AG09309 (cell line): ENCODE results near the genes SP5 and ITGA6.

GRCh38 chr2:169768593-169769202 is 30.0 kb upstream of the SSB start:
- RRBS, result 26% methylated on average over 11 of the region's 43 CpGs

DNA sequence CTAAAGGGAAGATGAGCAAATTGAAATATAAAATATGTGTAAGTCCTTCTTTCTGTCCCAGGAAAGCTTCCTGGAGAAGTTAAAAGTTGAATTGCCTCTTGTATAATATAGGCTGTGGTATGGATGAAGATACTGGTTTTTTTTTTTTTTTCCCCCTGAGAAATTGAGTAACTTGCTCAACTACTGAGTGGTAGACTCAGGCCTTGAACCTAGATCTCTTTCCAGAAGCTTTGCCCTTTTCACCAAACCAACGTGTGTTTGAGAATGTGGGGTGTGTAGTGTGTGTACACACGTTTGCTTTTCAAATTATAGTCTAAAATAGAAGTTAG is 165.4 kb upstream of the MYO3B start:
- RRBS, result no CpG with 5 or more reads among the region's 2 CpGs

DNA sequence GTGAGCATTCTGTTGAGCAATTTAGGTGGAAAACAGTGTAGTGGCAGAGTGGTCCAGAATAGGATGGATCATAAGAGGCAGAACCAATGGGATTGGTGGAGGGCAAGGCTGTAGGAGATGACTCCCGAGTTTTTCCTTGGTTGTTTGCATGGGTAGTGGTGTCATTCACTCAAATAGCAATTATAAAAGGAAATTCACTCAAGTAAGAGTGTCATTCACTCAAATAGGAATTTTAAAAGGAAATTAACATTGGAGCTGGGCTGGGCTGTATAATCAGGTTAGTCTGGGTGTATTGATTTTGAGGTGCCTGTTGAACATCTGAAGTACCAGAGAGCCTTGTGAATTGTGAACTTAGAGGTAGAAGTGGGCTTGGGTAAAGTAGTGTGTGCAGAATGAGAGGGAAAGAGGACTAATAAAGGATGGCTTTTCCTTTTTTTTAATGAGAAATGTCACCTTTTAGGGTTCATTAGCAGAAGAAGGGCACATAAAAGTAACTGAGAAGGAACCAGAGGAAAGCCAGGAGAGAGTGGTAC is 152.2 kb upstream of the MYO3B start:
- RRBS, result no CpG with 5 or more reads among the region's 1 CpG

DNA sequence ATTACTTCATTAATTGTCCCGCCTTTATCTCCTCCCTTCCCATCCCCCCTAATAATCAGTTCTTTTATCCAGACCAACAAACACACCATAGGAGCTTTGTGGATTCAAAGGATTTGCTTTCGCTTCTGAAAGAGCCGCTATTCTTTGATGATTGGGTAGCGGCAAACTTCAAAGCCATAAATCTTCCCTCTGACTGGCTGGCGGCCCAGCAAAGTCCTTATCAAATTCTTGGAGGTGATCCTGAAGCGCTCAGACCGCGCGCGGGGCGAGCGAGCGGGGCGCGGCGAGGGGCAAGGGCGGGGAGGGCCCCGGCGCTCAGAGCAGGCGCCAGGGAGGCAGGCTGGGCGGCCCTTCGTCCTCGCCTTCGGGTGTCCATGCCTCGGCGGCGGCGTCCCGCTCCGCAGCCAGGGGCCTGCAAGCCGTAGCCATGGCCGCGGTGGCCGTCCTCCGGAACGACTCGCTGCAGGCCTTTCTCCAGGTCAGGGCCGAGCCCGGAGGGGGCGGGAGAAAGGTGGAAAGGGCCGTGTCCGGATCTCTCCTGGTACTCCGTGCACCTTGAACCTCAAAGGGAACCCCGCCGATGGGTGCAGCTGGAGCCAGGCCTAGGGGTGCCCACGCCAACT is at the start of gene SP5:
Gene SP5, plus strand, starts transcription at position 252 of the 623 bp plus-strand sequence.
- RRBS, result 10% methylated on average over 10 of the region's 46 CpGs

DNA sequence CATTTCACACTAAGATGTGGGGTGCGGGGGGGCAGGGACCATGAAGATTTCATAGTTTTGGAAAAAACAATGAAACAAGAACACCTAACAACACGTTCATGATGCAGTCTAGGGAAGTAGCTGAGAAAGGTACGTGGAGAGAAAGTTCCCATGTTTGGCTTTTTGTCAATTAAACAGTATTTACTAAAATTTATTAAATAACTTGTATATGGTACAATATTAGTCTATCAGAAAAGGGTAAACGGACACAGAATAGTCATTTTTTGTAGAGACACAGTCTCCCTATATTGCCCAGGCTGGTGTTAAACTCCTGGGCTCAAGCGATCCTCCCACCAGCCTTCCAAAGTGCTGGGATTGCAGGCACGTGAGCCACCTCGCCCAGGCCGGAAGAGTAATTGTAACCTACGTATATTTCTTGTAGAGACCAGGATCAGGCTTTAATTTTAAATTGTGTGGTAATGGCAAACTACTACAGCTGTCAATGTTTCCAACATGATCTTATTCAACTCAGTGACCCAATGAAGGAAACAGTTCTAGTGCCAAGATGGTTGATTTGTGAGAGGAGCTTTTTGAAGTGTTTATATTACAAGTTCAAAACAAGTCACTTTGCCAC is 55.6 kb downstream of the GORASP2 start:
- RRBS, result no CpG with 5 or more reads among the region's 9 CpGs

- RRBS, result no CpG with 5 or more reads among the region's 2 CpGs
These were observed 116.1 kb downstream of the METTL8 start for GRCh38 chr2:171317676-171318071.

DNA sequence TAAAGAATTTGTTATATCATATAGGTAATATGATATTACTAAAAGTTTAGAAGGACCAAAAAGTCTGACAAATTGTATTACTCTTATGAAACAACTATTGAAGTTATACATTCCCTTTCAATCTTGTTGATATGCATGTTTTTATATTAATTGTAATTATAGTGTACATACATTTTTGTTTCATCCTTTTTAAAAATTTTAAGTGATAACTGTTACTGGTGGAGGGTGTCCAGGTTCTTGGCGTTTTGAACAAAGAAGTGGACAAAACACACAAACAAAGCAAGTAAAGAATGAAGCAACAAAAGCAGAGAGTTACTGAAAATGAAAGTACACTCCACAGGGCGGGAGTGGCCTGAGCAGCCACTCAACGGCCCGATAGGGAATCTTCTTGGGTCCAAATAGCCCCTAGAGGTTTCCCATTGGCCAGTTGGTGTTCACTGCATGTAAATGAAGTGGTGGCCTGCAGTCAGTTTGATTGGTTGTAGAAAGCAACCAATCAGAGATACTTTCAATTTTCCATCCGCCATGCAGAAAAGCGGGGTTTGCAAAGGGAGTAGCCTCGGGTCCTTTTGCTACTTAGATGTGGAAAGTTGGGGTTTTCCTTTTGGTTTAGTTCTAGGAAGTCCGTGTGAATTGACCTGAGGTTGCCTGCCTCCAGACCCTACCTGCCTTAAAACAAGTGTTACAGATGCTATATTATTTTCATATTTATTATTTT is 31.5 kb downstream of the CYBRD1 start:
- RRBS, result no CpG with 5 or more reads among the region's 8 CpGs

GRCh38 chr2:171923145-171923600 is 912 bp downstream of the HAT1 start:
- RRBS, result no CpG with 5 or more reads among the region's 13 CpGs

- RRBS, result no CpG with 5 or more reads among the region's 35 CpGs
These were observed 2.4 kb downstream of the DLX1 start for GRCh38 chr2:172087484-172088260.

DNA sequence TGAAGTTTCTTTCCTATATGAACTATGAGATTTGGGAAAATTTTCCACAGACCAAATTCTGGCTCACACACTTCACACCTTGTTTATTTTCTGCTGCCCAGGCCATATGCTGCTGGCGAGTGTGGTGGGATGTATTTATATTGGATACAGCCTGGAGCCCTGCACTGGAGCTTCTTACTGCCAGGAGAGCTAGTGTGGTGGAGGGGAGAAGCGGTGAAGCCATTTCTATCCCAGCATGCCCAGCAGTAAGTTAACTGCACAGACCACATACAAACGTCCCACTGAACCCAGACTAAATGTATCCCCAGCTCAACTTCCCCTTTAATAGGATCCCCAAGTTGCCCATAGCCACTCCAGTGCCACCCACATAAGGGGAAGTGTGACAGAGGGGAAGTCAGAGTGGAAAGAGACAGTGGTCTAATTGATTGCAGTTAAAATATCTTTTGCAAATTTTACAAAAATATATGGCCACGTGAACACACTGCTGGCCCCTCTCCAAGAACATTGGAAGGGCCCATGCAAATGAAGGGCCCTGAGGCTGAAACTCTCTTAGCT is 146.7 kb upstream of the ITGA6 start:
- RRBS, result no CpG with 5 or more reads among the region's 4 CpGs

GRCh38 chr2:172305715-172305914 is 121.8 kb upstream of the ITGA6 start:
- RRBS, result no CpG with 5 or more reads among the region's 3 CpGs

DNA sequence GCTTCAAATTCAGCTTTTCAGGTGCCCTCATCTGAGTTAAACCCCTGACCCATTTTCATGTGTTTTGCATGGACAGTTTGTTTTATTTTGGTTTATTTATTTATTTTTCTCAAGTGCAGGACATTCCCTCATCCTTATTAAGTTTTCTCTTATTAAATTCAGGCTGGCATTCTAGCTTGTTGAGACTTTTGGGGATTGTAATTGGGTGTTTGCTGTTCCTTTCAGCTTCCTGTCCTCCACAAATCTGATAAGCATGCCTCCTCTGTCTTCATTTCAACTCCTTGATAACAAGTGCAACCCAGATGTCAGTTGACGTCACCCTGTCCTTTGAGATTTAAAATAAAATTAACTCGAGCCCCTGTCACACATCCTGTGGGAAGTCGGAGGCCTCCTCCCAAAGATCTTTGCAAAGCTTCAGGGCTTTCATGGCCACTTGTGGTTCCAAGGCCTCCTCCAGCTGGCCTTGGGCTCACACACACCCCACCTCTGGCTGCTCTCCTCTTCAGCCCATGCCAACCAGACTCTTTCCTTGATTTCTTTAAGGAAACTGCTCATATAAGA is 70.0 kb upstream of the ITGA6 start:
- RRBS, result no CpG with 5 or more reads among the region's 3 CpGs

DNA sequence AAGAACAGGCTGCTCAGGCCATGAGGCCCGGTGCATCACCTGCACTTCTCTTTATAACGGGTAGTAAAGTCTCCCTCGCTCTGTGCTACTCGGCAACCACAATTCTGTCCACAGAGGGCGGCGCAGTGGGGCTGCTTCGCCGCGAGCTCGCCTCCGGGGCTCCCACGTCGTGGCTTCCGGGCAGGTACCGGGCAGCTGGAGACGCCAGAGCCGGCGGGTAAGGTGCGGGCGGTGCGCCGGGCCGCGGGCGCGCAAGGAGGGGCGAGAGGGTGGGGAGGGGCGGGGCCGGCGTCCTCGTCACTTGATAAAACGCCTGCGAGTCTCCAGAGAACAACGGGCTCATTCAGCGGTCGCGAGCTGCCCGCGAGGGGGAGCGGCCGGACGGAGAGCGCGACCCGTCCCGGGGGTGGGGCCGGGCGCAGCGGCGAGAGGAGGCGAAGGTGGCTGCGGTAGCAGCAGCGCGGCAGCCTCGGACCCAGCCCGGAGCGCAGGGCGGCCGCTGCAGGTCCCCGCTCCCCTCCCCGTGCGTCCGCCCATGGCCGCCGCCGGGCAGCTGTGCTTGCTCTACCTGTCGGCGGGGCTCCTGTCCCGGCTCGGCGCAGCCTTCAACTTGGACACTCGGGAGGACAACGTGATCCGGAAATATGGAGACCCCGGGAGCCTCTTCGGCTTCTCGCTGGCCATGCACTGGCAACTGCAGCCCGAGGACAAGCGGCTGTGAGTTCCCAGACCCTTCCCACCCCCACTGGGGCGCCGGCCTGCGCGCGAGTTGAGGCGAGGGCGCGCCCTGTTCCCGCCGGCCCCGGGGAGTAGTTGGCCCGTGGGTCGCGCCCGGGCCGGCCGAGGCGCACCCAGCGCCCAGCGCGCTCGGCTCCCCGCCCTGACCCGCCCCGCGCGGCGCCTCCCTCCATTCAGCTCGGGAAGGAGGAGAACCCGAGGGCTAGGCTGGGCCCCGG is at the start of gene ITGA6:
Gene ITGA6, plus strand, starts transcription at position 333 of the 956 bp plus-strand sequence.
- RRBS, result 3% methylated on average over 59 of the region's 110 CpGs

DNA sequence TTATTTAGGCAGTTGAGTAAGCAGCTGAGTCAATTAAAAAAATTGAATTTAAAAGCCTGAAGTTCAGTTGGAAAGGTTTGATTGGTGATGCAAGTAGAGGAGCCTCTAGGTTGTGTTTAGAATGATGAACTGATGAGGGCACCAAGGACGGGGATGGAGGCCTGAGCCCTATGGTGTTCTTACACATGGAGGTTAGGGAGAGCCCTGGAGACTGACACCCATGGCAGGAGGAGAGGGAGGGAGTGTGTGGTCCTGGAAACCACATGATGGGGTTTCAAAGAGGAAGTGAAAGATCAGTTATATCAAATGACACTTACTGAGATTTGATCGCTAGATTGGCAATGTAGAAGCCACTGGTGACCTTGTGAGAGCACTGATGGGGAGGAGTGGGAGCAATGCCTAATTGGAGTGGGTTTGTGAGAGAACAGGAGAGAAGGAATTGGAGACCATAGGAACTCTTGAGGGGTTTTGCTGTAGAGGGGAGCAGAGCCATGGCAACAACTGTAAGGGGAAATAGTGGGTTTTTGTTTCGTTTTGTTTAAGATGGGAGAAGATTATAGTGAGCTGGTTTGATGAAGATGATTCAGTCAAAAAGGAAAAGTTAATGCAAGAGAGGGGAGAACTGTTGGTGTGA is 10.3 kb downstream of the ITGA6 start:
- RRBS, result no CpG with 5 or more reads among the region's 3 CpGs

DNA sequence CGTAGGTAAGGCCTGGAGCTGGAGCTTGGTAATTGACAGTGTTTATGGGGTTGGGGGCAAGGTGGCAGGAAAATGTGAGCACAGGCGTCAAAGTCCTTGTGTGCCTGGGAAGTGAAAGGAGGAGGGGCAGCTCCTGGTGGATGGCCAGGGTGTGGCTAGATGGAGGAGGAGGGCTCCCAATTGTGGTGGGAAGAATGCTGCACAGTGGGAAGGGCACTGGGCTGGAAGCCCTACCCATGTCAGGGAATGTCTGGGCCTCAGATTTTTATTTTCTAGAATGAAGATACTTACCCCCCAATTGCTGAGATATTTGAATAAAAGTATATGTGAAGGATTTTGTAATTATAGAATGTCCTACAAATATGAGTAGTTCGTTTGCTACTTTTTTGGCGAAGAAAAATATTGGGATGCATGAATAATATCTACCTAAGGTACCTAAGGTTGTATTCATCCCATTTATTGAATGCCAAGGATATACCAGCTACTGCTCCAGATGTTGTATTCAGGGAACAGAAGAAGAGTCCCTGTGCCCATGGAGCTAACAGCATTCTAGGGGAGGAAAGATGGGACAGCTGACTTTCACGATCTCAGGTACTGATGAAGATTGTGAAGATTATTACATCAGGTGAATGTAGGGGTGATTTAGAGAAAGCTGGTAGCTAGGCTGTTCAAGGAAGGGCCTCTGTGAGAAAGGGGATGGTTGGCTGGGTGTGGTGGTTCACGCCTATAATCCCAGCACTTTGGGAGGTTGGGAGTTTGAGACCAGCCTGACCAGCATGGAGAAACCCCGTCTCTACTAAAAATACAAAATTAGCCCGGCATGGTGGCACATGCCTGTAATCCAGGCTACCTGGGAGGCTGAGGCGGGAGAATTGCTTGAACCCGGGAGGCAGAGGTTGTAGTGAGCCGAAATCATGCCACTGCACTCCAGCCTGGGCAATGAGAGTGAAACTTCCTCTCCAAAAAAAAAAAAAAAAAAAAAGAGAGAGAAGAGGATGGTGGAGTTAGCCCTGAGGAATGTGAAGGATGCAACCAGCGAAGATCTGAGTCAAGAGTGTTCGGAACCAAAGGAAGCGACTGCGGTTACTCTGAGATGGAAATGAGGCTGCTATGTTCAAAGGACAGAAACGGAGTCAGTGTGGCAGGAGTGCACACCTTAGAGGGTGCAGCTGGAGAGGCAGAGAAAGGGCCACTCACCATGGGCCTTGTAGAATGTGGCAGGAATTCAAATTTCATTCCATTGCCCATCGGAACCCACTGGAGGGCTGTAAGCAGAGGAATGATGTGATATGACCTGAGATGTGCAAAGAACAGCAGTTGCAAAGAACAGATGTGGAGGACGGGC is 22.0 kb downstream of the ITGA6 start:
- RRBS, result no CpG with 5 or more reads among the region's 18 CpGs

DNA sequence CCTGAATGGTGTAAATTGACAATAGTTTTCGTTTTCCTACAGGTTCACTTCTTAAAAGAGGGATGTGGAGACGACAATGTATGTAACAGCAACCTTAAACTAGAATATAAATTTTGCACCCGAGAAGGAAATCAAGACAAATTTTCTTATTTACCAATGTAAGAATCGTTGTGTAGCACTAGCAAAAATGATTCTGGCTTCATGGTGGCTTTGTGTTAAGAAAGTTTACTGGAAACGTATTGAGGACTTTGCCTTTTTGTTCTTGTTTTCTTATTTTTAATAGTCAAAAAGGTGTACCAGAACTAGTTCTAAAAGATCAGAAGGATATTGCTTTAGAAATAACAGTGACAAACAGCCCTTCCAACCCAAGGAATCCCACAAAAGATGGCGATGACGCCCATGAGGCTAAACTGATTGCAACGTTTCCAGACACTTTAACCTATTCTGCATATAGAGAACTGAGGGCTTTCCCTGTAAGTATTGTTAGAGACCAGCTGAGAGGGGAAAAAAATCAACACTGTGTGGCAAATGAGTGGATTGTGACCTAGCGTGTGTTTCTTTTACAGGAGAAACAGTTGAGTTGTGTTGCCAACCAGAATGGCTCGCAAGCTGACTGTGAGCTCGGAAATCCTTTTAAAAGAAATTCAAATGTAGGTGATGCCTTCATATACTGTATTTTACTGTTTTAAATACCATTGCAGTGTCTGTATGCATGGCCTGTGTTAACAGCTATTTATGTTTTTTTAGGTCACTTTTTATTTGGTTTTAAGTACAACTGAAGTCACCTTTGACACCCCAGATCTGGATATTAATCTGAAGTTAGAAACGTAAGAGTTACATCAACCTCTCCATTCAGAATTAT is 59.8 kb downstream of the ITGA6 start:
- RRBS, result no CpG with 5 or more reads among the region's 12 CpGs

- RRBS, result no CpG with 5 or more reads among the region's 3 CpGs
These were observed 23.2 kb downstream of the PDK1 start for GRCh38 chr2:172578919-172579611.

- RRBS, result no CpG with 5 or more reads among the region's 6 CpGs
These were observed 100.8 kb downstream of the RAPGEF4 start for GRCh38 chr2:172836274-172836920.

DNA sequence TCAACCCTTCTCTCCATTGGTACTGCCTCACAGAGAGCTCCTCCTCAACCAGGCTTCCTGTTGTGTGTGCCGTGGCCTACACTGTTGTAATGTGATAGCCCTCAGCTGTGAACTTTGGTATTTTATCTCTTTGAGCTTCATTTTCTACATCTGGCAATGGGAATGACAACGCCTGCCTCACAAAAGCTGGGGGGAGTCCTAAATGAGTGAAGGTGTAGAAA is 16.9 kb upstream of the MAP3K20 start:
- RRBS, result no CpG with 5 or more reads among the region's 2 CpGs

- RRBS, result no CpG with 5 or more reads among the region's 5 CpGs
These were observed 15.5 kb upstream of the MAP3K20 start for GRCh38 chr2:173059978-173060636.